ENCODE measurements around the genes PSMC3IP, RND2 and NBR1.

- CAGE, long polyA plus RNA, result no peak
- RRBS, result 1% methylated on average over 31 of the region's 59 CpGs
Observed at GRCh38 chr17:42576865-42577925, at the start of gene PSMC3IP. PSMC3IP (minus strand) TSS chr17:42577729.

- CAGE, long polyA plus RNA, result no peak
- RRBS, result 44% methylated on average over 3 of the region's 44 CpGs
Observed at GRCh38 chr17:42653311-42654252, 5.5 kb upstream of the TUBG2 start.

DNA sequence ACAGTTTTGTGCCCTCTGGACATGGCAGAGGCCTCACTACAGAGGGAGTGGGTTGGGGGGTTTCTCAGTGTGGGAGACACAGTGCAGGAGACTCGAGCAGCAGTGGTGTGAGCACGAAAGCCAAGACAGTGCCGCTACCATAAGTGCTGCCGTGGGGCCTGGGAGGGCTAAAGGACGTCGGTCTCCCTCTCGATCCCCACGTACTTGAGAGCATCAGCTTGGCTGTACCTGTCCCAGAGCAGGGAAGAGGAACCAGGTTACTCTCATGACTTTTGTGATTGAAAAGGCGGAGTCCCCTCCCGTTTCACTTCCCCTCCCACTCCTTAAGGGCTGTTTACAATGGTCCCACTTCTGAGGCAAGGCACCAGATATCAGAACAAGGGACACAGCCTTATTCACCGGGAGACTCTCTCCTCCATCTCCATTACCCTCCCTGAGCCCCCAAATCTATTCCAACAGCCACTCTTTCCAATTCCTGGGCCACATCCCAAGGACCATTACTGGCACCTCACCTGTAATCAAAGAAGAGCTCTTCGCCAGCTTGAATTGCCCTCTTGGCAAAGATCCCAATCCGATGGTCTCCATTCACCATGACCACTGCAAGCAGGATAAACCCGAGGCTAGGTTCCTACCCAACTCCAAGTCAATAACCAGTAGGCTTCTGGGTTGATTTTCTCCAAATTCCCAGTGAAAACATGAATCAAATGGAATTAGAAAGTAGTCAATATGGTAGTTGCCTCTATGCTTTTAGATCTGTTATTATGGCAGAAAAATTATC lies 20.2 kb downstream of the CNTNAP1 start:
- CAGE, long polyA plus RNA, result no peak
- RRBS, result no CpG with 5 or more reads among the region's 14 CpGs

DNA sequence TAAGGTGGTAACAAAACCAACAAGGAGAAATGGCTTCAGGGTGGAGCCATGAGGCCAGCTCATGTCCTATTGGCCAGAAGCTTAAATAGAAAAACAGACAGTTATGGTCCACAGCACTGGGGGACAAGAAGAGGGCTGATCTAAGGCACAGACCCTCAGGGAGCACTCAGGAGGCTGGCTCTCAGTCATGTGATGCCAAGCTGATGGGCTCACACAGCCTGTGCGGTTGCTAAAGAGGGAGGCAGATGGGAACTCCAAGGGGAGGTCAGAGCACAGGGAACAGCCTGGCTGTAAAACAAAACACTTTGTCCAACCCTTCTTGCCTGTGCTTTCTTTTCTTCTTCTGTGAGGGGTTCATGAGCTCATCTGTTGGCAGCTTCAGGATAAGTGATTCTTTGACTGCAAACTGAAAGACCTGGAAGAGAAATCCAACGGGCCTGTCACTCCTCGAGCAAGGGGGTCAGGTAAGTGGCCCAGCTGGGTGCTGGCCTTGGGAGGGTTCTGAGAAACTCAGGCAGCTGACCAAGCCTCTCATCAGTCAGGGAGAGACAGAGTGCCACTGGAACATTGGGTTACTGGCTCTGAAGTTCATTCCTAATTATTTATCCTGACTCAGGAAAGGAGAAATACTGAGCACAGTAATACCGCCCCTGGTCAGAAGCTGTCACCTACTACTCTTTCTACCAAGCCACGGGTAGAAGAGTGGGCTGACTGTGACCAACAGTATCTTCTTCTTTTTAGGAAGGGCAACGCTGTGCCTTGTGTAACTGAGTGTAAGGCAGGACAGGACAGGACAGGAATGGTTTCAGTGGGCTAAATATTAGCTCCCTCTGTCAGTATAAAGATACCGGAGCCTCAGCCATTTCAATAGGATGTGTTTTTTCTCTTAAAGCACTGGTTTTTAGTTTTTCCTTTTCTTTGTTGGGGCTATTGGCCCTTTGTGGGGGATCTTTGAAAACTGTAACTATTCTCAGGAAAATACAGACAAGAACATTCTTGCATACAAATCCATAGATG lies 27.5 kb downstream of the CNTNAP1 start:
- CAGE, long polyA plus RNA, result no peak
- RRBS, result no CpG with 5 or more reads among the region's 7 CpGs

GRCh38 chr17:42833811-42833943 lies 480 bp downstream of the PSME3 start:
- CAGE, long polyA plus RNA, result no peak
- RRBS, result 2% methylated on average over 7 of the region's 11 CpGs

DNA sequence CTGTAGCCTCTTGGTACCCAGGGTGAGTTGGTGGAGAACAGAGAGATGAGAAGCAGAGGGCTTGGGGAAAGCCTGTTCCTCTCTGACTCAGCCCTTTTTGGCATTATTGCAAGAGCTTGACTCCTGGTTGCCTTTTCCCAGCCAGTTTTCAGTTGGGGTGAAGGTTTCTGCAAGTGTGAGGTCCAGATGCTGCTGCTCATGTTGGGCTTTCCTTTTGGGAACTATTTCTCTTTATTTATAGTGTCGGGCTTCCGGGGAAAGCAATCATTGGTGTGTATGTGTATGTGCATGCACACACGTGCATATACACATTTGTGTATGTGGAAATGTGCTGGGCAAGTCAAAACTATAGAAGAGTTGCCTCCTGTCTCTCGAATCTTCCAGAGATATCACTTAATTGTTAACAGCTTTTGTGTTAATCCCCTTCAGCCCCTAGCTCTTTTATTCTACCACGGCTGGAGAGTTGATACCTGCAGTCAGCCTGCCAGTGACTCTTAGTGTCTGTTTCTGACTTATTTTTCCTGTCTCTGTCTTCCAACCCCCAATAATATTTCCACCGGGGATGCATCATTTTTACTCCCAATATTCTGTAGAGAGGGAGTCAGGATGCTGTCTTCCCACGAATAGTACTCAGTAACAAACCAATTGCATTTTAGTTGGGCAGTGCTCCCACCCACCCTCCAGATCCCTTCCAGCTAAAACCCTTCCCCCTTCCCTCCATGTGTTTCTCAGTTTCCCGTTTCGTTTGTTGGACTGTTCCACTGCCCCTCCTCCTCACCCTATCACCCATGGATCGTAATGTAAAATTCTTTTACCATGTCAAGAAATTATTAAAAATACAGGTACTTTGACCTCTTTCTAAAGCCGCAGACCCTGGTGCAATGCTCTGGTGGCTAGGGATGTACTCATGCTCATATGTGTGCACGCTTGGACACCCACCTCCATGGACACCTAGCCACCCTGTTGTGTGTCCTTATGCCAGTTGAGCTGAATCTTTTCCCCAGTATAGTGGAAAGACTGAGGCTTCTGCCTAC lies 1.7 kb upstream of the AOC2 start:
- CAGE, long polyA plus RNA, result no peak
- RRBS, result no CpG with 5 or more reads among the region's 12 CpGs

GRCh38 chr17:42866807-42867011 lies 15.7 kb downstream of the AOC3 start:
- CAGE, long polyA plus RNA, result no peak
- RRBS, result no CpG with 5 or more reads among the region's 5 CpGs

- CAGE, long polyA plus RNA, result no peak
- RRBS, result no CpG with 5 or more reads among the region's 6 CpGs
Observed at GRCh38 chr17:42867038-42867509, 16.1 kb downstream of the AOC3 start.

GRCh38 chr17:42893048-42893754 lies 7.4 kb upstream of the G6PC1 start:
- CAGE, long polyA plus RNA, result no peak
- RRBS, result no CpG with 5 or more reads among the region's 7 CpGs

- CAGE, long polyA plus RNA, result no peak
- RRBS, result no CpG with 5 or more reads among the region's 4 CpGs
Observed at GRCh38 chr17:42900431-42900684, 241 bp upstream of the G6PC1 start.

- CAGE, long polyA plus RNA, result no peak
- RRBS, result 2% methylated on average over 39 of the region's 83 CpGs
Observed at GRCh38 chr17:42980677-42981688, 618 bp downstream of the RUNDC1 start.

DNA sequence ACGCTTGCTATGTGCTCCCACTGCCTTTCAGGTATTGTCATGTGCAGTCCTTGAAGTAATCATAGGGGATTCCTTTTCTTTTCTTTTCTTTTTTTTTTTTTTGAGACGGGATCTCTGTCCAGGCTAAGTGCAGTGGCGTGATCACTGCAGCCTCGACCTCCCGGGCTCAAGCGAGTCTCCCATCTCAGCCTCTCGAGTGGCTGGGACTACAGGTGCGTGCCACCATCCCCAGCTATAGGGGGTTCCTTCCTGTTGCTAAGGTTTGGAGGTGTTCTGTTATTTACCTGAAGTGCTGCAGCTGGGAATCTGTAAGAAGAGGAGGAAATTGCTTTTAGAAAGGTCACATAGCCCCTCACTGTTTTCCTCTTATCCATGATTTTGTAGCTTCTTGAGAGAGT lies 861 bp downstream of the RPL27 start:
- CAGE, long polyA plus RNA, result no peak
- RRBS, result no CpG with 5 or more reads among the region's 8 CpGs

- CAGE, long polyA plus RNA, result start-site peak on the plus strand at chr17:42999949-43000045, 348 and 305 reads in 2 replicates
- RRBS, result no CpG with 5 or more reads among the region's 6 CpGs
Observed at GRCh38 chr17:42999479-43000193, 1.4 kb downstream of the RPL27 start.

DNA sequence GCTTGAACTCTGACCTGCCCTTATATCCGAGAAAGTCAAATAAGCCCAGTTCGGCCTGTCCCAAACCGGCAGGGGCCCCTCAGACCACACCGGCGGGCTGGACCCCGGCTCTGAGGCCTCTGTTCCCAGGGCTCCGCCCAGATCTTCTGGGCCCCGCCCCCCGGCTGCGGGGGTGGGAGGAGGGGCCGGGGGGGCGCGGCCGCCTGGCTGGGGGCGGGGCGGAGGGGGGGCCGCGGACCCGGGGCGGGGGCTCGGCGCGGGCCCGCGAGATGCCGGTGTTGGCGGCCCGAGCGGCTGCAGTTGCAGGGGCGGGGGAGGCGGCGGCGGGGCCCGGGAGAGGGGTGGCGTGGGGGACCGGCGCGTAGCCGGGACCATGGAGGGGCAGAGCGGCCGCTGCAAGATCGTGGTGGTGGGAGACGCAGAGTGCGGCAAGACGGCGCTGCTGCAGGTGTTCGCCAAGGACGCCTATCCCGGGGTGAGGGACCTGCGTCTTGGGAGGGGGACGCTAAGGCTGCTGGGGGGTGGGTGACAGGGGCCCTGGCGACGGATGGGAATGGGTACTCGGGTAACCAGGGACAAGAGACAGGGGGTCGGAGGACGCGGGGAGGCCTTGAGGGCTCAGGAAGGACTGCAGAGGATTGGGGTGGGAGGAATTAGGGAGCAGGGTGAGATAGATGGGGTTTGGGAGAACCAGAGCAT lies at the start of gene RND2:
TSS of gene RND2 (plus strand) at position 257 of the 699 bp plus-strand sequence.
- CAGE, long polyA plus RNA, result no peak
- RRBS, result 6% methylated on average over 29 of the region's 57 CpGs

DNA sequence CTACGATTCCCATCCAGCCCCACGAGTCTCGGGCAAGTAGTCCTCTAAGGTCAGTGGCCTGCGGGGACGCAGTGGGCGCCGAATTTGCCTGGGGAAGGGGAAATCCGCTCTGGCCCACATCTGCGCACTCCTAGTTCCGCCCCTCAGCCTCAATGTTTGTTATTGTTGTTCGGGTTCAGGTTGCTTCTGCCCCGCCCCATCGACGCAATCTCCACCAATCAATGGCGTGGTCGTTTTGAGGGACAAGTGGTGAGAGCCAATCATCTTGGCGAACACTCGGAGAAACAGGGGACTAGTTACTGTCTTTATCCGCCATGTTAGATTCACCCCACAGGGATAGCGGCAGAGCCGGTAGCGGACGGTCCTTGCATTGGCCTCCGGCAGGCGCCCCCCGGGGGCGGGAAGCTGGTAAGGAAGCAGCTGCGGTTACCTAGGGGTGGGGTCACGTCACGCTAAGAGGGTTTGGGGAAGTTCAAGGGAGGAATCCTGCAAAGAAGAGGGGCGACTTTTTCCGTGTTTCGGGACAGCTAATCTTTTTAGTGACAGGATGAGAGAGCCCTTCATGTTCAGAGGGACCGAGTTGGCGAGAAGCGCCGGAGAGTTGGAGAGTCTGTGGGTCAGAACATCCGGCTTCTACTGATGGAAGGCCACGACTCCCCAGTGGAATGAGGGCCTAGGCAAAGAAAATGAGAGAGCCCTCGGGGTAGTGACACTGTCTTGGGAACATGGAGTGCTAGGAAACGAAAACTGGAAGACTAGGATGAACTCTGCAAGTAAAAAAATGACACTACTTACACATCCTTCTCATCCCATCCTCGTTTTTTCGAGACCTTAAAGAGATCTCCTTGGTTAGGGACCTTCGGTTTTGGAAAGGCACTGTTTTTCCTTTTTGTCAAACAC lies at the start of gene NBR1:
TSS of gene NBR1 (plus strand) at position 320 of the 900 bp plus-strand sequence.
- CAGE, long polyA plus RNA, result no peak
- RRBS, result no CpG with 5 or more reads among the region's 44 CpGs

DNA sequence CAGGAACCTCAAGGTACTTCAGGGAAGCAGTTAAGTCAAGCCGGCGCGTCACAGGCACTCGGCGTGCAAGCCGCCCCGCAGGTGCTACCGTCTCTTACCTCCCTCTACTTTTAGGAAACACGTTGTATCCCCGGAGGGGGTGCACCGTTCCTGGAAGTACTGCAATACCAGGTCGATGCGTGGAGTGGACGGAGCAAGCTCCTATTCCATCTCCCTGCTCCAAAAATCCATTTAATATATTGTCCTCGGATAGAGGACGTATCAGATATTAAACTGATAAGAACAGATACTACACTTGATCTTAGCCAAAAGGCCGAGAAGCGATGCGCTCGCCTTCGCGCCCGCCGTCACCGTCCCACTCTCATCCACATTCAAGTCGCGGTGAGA lies 61.7 kb upstream of the CCDC200 start:
- CAGE, long polyA plus RNA, result no peak
- RRBS, result no CpG with 5 or more reads among the region's 27 CpGs

DNA sequence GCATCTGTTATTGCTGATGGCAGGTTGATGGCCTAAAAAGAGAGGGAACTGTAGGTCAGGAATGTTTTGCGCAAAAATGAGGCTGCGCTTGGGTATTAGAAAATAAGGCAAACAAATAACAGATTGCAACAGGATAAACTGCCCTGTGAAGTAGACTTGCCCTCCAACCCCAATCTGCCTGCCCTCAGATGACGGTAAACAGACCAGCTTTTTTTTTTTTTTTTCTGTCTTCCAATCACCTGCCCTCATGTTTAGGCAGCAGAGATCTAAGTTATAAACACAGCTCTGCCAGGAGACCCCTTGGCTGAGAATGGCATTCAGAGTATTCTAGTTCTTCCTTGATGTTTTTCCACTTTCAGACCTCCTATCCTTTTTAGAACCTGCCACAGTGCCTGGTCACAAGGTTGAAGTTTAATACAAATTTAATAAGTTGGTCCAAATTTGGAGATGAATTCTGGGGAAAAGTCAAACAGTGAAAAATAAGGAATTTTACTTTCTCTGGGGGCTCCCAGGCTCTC lies 3.7 kb upstream of the DHX8 start:
- CAGE, long polyA plus RNA, result no peak
- RRBS, result no CpG with 5 or more reads among the region's 3 CpGs

DNA sequence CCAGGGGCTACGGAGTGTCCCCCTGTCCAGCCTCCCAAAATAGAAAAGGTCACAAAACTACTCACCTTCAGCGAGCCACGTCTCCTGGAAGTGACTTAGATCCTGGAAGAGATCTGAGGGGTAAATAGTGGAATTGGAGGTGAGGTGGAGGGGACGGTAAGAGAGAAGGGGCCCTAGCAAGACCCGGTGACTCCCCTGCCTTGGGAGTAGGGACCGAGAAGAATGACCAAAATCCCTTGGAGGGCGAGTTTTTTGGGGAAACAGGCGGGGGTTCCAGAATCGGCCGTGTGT lies 1.3 kb downstream of the ETV4 start:
- CAGE, long polyA plus RNA, result no peak
- RRBS, result no CpG with 5 or more reads among the region's 10 CpGs

DNA sequence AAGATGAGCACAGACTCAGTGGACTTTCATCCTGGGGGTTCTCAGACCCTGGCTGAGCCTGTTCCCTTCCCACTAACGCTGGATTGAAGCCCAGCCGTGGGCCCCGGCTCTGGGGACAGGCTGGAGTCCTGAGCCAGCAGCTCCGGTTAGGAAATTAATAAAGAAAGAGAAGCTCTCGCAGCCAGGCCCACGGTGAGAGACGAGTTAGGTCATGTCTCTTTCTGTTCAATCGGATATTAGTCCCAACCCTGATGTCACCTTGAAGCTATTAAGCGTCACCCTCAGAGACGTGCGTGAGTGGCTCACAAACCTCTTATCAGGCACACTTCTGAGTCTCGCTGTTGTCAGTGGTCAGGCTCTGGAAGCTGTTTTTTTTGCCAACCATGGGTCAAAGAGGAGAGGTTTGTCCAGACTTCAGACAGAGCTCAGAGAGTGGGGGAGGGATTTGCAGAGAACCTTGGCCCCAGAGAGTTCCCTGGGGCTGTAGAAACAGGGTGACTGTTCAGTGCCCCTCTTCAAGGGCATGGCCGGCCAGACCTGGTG lies 27.0 kb downstream of the MEOX1 start:
- CAGE, long polyA plus RNA, result no peak
- RRBS, result 11% methylated on average over 1 of the region's 13 CpGs

DNA sequence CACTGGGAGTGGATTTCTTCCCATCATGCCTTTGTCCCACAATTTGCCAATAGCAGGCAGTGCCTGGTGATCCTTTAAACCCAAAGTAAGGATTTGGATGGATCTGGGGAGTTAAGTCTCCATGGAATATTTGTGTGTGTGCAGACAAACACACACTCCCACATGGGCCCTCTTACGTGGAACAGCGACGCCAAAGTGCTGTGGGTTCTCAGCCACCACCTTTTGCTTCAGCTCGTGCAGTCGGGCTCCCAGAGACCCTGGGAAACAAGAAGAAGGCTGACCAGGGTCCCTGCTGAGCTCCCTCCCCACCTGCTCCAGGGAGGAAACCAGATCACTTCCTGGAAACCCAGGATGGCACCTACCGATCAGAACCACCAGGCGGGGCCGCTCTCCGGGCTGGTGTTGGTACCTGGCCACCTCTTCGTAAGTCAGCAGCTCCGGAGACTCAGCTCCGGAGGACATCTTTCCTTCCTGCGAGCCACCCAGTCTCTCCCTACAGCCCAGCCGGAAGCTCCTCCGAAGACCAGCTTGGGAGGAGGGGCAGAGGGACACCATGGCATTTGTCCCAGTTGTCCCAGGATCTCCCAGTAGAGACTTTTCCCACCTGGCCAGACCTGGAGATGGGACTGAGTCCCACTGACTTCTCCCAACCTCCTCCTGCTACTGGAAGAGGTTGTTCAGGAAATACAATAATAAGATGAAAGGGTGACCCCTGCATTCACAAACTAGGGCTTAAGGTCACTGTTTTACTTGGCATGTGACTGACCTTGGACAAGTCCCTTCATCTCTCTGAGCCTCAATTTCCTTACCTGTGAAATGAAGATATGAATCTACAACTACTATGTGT lies 18.9 kb downstream of the MPP3 start:
- CAGE, long polyA plus RNA, result no peak
- RRBS, result 95% methylated on average over 5 of the region's 15 CpGs